ENCODE data around the genes METAP1D and SP9.

DNA sequence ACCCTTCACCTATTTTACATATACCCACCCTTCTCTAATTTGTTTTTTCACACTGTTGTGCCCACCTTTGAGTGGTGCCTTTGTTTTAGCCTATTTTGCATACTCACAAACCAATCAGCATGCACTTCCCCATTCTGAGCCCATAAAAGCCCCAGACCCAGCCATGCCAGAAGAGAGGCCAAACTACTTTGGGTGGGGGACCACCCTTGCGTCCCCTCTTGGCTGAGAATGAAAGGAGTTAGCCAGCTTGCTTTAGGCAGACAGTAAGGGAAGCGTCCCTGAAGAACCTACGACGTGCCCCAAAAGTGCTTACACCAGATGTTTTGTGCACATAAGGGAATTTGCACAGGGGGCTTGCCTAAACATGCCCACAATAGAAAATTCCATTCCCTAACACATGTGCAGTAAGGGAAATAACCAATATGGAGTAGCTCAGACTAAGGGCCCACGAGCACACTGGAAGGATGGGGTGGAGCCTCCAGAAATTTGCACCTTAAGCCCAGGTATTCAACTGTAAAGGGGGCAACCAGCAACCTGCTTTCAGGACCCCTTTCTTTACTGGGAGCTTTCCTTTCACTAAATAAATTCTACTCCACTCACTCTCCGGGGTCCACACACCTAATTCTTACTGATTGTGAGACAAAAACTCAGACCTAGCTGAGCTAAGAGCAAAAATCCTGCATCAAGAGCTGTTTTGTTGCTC, 2.8 kb downstream of the METTL8 start:
- PRO-cap, result no peak

- PRO-cap, result no peak
These were observed 12.6 kb downstream of the DYNC1I2 start for GRCh38 chr2:171699712-171700336.

DNA sequence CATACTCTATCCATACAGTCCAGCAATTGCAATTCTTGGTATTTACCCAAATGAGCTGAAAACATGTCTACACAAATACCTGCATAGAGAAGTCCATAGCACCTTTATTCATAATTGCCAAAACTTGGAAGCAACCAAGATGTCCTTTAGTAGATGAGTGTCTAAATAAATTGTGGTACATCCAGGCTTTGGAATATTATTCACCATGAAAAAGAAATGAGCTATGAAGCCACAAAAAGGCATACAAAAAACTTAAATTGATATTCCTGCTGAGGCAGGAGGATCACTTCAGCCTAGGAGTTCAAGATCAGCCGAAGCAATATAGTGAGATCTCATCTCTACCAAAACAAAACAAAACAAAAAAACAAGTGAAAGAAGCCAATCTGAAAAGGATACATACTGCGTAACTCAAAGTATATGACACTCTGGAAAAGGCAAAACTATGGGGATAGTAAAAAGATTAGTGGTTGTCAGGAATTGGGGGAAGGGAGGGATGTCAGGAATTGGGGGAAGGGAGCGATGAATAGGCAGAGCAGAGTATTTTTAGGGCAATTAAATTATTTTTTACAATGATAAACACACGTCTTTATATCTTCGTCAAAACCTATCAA, 84.7 kb downstream of the DYNC1I2 start:
- PRO-cap, result no peak

- PRO-cap, result bidirectional peak, plus-strand start at chr2:171999967, minus-strand start at chr2:171999787; bidirectional peak, plus-strand start at chr2:172000202, minus-strand start at chr2:172000197
These were observed at the start of gene METAP1D for GRCh38 chr2:171999705-172000558. METAP1D (plus strand) TSS chr2:171999953.

- PRO-cap, result no peak
These were observed 121.8 kb upstream of the ITGA6 start for GRCh38 chr2:172305715-172305914.

DNA sequence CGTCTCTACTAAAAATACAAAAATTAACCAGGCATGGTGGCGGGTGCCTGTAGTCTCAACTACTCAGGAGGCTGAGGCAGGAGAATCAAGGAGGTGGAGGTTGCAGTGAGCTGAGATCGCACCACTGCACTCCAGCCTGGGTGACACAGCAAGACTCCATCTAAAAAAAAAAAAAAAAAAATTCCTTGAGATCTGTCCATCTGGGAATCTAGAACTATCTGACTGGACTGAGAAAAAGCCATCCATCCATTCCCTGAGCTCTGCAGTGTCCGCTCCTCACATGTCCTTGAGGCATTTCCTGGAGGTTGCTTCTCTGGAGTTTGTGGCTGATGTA, 102.1 kb upstream of the ITGA6 start:
- PRO-cap, result no peak

GRCh38 chr2:172374615-172374912, 52.8 kb upstream of the ITGA6 start:
- PRO-cap, result no peak

GRCh38 chr2:172434764-172435437, 7.5 kb downstream of the ITGA6 start:
- PRO-cap, result no peak

GRCh38 chr2:172510128-172510660, 45.7 kb upstream of the PDK1 start:
- PRO-cap, result no peak

- PRO-cap, result no peak
These were observed 642 bp downstream of the RAPGEF4 start for GRCh38 chr2:172736236-172736738.

DNA sequence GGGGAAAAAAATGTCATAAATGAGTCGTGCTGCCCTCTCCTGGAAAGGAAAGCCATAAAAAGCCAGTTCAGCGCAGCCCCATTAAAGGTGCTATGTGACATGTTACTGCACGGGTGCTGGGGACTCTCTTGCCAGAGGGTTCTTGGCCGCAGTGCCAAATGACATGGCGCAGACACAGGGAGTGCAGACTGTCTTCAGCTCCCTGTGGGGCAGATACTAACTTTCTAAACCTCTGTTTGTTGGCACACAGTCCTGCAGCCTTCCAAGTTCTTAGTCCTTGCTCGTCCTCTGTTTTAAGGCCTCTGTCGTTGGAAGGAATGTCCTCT, 53.6 kb upstream of the MAP3K20 start:
- PRO-cap, result no peak

DNA sequence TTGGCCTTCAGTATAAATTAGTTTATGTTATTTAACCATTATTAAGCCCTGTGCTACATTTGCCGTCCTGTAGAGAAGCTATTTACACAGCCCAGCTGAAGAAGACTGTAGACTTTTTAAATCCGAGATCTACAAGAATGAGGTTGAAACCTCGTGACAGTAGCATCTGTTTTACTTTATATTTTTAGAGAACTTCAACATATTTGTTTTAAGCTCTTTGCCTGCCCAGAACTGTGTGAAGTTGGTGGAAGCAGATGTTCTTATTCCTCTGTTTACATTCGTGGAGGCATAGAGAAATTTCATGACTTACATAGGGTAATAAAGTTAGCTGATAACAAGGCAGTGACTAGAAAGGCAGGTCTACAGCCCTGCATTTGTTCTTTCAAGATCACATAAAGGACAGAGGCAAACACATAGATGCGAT, 47.0 kb upstream of the MAP3K20 start:
- PRO-cap, result no peak

DNA sequence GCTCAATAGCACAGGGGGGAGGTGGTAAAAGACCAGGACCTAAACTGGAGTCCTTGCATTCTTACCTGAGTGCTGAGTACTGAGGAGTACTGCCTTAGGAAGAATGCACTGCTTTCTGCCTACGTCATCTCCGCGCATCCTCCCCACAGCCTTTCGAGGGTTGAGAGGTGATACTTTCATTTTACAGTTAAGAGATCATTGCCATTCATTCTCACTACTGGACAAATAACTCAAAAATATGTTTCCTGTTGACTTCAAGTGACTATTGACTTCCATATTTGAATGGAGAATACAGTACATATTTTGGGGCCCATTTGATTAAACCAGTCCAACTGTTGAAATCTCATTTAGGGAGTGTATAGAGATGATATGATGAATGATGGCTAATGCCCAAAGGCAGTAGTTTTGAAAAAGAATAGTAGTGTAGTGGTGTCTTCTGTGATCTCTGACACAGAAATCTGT, 74.0 kb downstream of the MAP3K20 start:
- PRO-cap, result no peak

DNA sequence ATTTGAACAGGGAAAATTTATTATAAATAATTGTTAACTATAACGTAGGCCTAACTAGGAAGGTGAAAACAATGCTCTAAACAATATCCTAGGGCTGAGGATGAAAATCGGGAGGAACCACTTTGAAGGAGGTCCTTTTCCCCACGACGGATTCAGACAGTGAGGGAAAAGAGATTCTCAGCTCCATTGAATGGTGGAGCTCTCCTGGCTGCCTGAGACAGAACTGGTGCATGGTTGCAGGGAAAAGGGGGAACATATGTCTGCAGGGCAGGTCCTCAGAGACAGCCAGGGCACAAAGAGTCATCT, 94.1 kb downstream of the CDCA7 start:
- PRO-cap, result no peak

DNA sequence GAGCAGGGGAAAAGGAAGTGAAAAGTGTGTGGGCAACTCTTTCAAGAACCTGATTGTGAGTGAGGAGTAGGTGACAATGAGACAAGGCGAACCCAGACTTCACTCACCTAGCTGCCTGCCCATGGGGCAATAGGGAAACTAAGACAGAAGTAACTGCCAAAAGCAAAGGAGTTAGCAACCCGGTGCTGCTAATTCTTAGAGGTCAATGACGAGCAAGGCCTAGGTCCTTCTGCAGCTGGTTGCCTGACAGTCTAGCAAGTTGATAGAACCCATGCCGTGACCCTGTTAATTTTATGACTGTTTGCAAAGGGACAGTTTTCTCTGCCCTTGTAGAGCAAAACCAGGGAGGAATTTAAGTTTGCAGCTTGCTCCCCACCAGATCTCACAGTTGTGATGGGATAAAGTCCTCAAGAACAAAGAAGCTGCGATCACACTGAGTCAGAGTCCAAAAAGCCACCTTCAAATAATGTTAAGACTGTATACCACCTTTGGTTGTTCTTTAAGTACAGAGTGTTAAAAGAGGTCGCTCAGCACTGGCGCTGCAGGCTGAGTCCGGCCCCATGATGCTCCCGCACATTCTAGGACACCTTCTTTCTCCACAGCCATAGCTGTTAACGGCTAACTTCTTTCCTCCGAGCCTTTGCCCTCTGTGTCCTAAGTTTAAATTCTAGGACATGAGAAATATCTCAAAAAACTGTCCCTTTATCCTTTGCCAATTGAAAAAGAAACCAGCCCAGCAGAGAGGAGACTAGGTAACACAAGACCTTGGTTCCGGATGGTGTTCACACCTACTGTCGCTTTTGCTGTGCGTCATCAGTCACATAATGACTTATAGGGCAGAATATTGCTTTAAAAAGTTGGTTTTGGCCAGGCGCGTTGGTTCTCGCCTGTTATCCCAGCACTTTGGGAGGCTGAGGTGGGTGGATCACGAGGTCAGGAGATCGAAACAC, 66.5 kb downstream of the SP3 start:
- PRO-cap, result no peak

DNA sequence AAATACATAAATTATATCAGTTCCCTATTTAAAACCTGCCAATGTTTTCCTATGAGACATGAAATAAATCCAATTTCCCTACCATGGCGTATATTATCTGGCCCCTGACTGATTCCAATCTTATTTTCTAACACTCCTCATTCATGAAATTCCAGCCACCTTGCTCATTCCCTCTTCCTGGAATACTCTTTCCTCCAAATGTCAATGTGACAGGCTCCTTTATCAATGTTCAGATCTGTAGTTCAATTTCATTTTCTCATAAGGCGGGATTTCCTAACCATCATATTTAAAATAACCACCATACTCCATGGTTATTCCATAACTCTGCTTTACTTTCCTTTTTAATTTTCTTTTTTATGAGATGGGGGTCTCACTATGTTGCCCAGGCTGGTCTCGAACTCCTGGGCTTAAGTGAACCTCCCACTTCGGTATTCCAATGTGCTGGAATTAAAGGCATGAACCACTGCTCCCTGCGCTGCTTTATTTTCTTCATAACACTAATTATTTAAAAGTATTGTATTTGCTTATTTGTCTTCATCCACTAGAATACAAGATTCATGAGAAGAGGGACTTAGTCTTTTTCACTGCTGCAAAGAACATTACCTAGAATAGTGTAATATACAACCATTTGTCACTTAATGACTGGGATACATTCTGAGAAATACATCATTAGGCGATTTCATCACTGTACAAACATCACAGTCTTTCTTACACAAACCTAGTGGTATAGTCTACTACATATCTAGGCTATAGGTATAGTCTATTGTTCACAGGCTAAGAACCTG, 21.8 kb downstream of the SP3 start:
- PRO-cap, result no peak

DNA sequence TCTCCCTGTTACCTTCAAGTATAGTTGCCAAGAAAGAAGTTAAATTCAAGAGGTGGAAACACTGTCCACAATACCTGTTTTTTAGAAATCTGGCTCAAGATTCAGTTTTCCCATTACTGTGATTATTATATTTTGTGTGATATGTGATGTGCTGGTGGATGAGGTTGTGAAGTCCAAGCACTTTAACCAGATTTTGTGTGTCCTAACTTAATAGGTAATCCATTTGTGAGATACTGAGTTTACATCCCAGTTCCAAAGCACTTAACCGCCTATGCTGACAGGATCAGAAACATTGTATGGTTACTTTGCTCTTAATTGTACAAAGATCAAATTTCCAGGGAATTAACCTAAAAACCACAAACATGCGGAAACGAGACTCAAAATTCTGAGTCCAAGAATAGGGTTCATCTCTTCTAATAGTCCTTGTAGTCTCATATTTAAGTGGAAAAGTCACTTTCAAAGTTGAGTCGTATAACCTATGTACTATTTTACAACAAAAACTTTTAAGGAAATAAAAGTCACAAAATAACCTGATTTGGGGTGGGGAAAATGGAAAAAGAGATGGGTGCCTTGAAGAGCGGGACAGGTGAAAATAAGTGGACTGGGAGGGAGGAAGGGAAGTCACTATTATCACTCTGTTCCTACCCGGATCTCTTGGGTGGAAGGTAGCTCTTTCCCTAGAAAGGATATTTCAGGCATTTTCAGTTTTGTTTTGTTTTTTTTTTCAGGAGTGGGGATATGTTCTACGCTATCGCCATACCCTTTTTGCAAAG, 1.5 kb upstream of the SP3 start:
- PRO-cap, result no peak

DNA sequence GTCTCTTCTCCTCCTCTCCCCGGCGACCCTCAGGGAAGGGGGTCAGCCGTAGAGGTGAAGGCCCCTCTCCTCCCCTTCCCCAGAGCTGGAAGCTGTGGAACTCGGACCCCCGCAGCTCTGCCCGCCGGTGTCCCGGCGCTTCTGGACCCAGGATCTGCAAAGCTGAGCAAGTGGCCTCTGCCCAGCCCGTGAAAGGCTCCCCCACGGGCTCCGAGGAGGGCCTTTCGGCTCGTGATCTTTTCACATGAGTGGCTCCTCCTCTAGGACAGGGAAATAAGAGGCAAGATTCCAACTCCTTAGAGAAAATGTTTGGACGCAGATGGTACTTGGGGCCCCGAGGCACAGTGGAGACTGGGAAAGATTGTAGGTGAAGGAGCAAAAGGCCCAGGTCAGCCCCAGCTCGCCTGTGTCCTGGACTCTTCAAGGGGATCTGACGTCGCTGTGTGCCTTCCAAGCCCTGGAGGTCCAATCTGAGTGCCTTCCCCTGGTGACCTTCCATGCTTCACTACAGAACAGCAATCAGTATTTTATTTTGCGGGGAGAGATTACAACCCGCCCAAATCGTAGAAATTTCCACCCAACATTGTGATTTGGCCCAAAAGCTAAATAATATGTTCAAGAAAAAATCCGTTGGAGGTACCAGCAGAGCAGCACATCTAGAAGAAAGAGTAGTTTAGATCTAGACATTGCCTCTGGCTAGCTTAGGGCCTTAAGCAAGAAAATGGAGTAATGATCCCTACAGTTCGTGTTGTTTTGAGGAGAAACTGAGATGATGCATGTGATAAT, 48.3 kb upstream of the SP3 start:
- PRO-cap, result bidirectional peak, plus-strand start at position 138 of the sequence, minus-strand start at position 143 of the sequence; unidirectional peak, minus-strand start at position 432 of the sequence; unidirectional peak, minus-strand start at position 507 of the sequence

- PRO-cap, result no peak
These were observed 74.4 kb downstream of the OLA1 start for GRCh38 chr2:174173972-174174212.

GRCh38 chr2:174334368-174335162, at the start of gene SP9:
SP9 (plus strand) TSS chr2:174334954.
- PRO-cap, result no peak

Data from endodermal cell (in vitro differentiated cells).